Occipital lobe (tissue), 2 donors: ENCODE measurements around a stretch of chr2.

DNA sequence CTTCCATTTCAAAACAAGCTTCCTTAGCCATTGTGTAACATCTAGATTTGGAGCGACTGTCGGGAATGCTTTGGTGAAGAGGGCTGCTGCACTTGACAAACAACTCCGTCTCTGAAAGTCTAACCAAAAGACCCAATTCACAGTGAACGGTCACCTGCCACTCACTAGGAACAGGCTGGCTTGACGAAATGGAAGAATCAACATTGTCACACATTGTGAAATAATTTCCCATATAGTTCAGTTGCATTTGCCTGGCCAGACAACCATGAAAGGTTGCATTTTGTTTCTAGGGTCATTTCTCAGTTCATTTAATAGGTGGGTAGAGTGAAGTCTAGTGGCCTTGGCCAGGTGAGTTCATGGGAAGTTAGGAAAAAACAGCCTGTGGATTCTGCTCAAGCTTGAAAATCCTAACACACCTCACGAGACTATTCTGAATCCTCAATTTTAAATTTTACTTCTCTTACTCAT, 100.7 kb upstream of the FZD5 start:
- RAMPAGE, long total RNA: no peak

DNA sequence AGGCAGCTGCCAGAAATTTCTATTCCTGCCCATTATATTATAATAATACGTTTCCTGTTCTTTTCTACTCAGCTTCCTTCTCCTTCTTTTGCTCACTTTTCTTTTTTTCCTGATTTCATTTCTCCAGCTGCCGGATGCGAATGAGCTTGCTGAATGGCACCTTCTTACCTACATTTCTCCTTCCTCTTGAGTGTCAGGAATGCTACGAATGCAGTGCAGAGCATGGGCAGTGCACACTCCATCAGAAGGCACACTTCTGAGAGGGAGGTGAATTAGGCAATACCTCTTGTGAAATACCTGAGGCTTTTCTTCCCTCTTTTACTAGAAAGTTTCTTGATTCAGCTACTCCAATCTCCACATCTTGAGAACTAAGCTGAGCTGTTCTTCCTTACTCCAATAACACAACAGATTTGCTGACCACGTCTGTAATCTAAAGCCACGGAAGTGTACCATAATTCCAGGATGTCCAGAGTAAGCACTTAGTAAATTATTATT, 51.1 kb downstream of the PLEKHM3 start:
- RAMPAGE, long total RNA: no peak

DNA sequence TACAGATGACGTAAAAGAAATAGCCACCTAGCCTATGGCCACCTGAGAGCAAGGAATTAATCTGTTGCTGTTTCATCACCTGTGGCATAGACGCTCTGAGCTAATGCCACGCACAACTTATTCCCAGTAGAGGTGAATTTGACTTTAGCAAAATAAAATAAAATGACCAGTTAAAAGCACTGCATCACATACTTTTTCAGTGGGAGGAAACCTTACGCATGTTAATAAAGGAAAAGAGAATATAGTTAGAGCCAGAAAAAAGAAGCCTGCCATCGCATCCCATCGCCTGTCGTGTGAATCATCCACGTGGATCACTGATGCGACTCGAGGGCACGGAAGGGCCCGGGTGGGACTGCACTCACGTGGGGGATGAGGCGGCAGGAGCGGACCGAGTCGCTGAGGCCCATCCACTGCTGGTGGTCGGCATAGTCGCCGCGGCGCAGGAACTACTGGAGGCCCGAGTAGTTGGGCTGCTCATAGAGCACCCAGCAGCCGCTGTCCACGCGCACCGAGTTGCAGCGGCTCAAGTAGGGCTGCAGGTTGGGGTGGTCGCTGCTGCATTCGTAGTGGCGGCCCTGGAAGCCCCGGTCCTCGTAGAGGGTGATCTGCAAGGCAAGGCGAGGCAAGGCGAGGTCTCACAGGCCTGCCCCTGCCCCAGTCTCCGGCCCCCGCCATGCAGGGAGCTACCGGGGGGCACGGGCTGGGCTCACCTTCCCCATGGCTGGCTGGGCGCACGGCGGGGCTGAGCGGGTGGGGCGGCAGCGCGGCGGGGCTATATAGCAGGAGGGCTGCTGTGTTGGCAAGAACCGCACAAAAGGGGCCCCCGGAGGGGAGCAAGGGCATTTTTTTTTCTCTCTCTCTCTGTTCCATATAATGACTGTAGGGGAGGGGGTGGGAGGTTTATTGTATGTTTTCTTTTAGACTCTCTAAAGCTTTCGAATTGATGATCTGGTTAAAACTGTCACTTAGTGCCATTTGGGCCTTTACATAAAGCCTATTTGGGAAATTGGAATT, 12.1 kb downstream of the CRYGD start:
- RAMPAGE, long total RNA: no peak

- RAMPAGE, long total RNA: no peak
Observed at GRCh38 chr2:208183815-208184338, 6.0 kb downstream of the C2orf80 start.

- RAMPAGE, long total RNA: no peak
Observed at GRCh38 chr2:208265295-208265753, 731 bp upstream of the PIKFYVE start.

DNA sequence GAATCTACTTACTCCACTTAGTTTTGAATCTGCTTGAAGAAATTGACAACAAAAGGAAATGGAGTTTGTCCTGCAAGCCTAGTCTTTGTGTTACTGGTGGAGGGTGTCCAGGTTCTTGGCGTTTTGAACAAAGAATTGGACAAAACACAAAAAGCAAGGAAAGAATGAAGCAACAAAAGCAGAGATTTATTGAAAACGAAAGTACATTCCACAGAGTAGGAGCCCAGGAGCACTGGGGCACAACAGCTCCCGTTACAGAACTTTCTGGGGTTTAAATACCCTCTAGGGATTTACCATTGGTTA, 47.9 kb upstream of the PTH2R start:
- RAMPAGE, long total RNA: no peak

- RAMPAGE, long total RNA: no peak
Observed at GRCh38 chr2:209662918-209663528, 108.6 kb upstream of the UNC80 start.

GRCh38 chr2:209772353-209772740, 715 bp downstream of the UNC80 start:
- RAMPAGE, long total RNA: no peak

DNA sequence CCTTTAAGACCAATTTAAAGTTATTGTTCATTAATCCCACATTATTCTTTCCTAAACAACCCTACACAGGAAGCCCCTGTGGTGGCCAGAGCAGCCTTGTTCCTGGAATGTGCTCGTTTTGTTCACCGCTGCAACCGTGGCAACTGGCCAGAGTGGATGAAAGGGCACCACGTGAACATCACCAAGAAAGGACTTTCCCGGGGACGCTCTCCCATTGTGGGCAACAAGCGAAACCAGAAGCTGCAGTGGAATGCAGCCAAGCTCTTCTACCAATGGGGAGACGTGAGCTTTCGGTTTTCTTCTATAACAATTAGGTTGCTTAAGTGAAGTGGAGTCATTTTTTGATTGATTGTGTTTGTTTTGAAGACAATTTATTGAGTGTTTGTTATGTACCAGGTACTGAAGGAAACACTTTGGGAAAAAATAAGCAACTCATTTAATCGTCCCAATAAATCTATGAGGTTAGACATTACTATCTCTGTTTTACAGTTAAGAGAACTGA, 101.1 kb downstream of the UNC80 start:
- RAMPAGE, long total RNA: no peak

DNA sequence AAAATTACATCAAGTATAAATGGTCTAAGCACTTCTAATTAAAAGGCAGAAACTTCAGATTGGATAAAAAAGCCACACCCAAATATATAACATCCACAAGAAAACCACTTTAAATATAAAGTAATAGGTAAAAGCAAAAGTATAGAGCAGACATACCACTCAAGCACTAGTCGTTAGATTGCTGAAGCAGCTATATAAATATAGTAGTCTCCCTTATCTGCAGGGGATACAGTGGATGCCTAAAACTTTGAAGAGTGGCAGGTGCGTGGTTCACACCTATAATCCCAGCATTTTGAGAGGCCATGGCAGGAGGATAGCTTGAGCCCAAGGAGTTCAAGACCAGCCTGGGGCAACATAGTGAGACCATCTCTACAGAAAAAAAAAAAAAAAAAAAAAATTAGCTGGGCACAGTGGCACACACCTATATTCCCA, 47.9 kb downstream of the RPE start:
- RAMPAGE, long total RNA: no peak

DNA sequence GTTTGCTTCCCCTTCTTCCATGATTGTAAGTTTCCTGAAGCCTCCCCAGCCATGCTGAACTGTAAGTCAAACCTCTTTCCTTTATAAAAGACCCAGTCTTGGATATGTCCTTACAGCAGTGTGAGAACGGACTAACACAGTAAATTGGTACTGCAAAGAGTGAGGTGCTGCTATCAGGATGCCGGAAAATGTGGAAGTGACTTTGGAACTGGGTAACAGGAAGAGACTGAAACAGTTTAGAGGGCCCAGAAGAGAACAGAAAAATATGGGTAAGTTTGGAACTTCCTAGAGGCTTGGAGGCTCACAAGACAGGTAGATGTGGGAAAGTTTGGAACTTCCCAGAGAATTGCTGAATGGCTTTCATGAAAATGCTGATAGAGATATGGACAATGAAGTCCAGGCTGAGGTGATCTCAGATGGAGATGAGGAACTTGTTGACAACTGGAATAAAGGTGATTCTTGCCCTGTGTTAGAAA, 52.8 kb downstream of the RPE start:
- RAMPAGE, long total RNA: no peak

DNA sequence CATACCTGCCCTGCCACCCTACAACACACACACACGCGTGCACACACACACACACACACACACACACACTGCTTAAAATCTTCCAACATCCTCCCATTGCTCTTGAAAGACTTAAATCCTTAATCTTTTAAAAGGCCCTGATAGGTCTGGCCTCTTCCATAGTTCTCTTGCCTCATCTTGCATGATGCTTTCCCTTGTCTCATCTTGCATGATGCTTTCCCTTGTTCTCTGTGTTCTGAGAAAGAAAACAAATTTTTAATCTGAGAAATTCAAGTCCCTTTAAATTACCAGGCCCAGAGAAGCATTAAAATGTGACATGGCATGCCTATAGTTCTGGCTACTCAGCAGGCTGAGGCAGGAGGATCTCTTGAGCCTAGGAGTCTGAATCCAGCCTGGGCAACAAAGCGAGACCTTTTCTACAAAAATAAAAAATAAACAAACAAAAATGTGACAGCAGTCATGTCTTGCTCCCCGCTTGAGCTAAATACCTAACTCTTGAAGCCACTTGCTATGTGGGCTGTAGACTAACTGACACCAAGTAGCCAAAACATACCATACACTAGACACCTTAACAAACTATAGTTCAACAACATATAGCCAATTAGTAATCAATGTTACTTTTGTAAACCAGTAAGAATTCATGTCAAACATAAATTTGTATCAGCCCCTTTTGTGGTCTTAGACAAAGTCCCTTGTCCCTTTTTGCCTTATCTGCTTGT, 77.8 kb downstream of the RPE start:
- RAMPAGE, long total RNA: no peak

DNA sequence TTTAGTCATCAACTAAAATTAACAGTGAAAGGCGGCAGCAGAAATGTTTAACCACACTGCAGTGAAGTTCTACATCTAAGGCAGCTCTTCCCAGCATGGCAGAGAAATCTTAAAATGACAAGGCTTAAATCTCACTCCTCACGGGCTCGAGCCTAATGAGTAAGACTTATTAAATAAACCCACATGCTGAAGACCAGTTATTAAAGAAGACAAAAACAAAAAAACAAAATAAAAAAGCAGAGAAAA, 19.2 kb upstream of the KANSL1L start:
- RAMPAGE, long total RNA: no peak

DNA sequence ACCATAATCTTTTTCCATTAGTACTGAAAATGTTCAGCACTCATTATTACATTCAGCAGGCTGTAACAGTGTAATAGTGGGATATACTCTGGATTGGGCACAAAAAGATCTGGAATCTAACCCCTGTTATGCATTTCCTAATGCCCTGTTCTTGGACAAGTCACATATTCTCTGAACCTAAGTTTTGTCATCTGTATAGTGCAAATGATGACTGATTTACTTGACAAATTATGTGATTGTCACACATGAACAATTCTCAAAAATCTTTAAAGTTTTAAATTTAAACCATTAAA, 3.2 kb downstream of the CPS1 start:
- RAMPAGE, long total RNA: no peak

GRCh38 chr2:210569107-210570109, 13.0 kb downstream of the CPS1 start:
- RAMPAGE, long total RNA: no peak

GRCh38 chr2:210586981-210588314, 31.0 kb downstream of the CPS1 start:
- RAMPAGE, long total RNA: no peak

- RAMPAGE, long total RNA: no peak
Observed at GRCh38 chr2:212237751-212238218, 300.8 kb downstream of the ERBB4 start.

DNA sequence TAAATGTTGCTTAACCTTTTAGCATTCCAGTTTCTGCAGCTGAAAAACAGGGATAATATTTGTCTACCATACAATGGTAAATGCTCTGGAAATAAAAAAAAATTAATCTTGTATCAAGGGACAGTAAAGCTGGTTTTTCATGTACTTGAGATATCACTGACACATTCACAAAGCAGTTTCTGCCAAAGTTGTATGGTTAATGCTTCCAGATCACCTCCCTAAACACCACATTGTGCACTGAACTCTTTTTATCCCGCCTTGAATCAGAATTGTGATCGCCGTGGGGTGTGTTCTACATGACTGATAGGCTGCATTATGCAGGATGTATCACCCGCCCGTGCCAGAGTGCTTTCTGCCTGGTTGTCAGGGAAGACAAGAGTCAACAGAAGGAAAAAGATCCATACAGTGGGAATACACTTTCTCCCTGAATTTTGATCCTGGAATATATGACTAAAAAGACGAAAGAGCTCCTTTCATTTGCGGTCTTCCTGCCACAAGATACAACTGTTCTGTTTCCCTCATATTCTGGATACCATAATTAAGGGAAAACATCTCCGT, 238.7 kb downstream of the IKZF2 start:
- RAMPAGE, long total RNA: no peak

DNA sequence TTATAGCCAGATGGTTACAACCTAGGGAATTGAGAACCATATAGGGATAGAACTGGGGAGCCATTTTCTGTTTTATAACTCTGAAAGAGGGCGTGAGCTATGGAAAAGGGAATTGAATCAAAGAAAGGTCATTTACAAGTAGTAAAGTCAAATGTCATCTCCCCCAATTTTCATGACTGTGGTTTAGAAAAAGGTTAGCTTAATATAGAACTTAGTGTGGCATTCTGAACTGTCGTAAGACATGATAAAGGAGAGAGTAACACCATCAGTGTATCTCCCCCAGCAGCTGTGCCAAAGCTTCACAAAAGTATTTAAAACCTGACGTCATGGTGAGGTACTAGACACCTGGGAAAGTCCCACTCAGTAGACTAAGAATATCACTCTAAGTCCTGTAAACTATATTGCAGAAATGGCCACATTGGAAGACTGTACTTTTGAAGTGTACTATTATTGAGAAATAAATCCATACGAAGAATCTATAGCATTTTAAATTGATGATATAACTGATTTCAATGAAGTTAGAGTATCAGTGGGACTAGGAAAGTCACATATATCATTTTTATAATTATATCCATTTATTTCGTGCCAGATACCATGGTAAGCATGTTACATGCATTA, 5.9 kb upstream of the IKZF2 start:
- RAMPAGE, long total RNA: no peak

GRCh38 chr2:213238653-213239659, 45.3 kb upstream of the SPAG16 start:
- RAMPAGE, long total RNA: no peak